ENCODE measurements around a stretch of chr2.

- PRO-cap: no peak
These were observed 64.9 kb downstream of the SPRED2 start for GRCh38 chr2:65367425-65367901.

DNA sequence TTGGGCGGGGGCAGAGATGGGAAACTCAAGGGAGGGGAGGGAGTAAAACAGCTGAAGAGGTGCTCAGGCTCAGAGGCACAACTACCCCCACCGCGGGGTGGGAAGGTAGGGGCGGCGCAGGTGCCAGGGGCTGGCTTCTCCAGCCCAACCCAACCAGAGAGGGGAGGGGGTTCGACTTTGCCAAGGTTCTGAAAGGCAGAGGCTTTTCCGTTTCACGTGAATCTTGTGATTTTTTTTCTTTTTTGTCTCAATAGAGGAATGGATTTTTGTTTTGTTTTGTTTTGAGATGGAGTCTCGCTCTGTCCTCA, 456 bp upstream of the SPRED2 start:
- PRO-cap: no peak

GRCh38 chr2:66433782-66434734, 867 bp upstream of the MEIS1 start:
- PRO-cap: bidirectional peak, plus-strand start at chr2:66434416, minus-strand start at chr2:66434294

DNA sequence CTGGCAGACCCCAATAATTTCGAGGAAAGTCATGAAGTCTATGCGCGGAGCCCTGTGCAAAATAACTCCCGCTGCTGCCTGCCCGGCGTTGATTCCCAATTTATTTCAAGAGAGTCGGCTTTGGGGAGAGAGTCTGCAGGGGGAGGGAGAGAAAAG, 312 bp upstream of the MEIS1 start:
- PRO-cap: bidirectional peak, plus-strand start outside the sequence, minus-strand start at position 76 of the sequence

GRCh38 chr2:66529749-66530305, 94.9 kb downstream of the MEIS1 start:
- PRO-cap: no peak

DNA sequence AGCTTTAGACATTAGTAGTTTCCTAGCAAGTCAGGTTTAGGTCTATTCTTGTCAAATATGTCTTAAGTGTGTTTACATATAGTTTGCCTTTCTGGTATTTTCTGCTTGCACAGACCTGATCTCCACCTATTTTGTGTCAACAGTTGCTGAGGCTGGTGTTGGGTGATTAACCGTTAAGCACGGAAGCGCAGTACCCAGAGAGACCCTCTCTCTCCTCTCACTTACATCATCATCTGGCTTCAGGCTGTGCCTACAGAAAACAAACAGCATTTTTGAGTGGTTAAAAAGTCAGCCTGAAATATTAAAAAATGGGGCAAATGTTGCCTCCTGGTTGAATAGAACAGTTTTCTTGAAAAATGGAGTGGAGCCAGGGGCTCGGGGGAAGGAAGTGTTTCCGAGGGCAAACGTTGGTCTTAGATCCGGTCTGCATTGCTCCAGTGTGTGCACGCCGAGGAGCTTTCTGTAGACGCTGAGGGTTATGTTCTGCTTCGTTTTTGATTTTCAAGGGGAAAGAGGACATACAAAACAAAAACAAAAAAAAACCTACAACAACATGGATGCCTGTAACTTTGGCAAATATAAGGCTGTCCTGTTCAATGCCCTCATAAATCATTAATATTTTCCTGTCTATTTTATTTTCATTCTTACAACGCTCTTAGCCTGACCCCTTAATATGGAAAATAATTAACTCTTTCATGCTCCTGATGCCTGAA, 120.8 kb downstream of the MEIS1 start:
- PRO-cap: no peak

GRCh38 chr2:66576803-66577484, 142.0 kb downstream of the MEIS1 start:
- PRO-cap: no peak

- PRO-cap: no peak
These were observed 190.6 kb downstream of the MEIS1 start for GRCh38 chr2:66625576-66625963.

DNA sequence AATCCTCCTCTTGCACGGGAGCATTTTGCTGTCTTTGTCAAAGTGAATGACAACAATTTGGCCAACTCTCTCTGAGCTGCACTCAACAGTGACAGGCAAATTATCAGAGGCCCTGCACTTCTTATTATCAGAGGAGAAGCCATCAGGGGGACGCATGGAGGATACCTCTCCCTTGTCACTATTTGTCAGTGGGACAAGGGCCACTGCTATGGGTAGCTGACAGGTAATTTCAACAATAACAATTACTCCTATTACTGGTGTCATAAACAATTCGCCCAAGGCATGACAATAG, 260.4 kb downstream of the MEIS1 start:
- PRO-cap: no peak

- PRO-cap: no peak
These were observed 263.6 kb downstream of the MEIS1 start for GRCh38 chr2:66698239-66699190.

DNA sequence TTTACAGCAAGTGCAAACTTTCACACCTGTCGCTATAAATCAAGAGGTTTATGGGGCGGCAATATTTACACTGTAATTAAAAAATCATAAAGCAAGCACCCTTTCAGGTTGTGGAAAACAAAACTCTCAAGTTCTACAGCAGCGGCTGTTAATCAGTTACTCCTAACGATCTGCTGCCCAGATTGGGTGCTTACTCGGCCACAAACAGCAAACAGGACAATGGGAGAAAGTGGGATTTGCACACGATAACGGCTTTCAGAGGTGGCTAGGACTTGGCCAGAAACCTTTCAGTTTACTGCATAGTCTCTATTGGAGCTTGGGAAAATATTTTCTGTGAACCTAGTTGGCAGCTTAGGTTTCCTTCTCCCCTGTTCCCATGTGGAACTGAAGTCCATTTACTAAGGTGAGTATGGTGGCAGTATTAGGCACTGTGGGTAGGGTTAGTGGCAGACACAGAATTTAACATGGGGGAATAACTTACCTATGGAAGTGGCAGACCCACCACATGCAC, 359.3 kb upstream of the ETAA1 start:
- PRO-cap: no peak

GRCh38 chr2:67065260-67065501, 332.0 kb upstream of the ETAA1 start:
- PRO-cap: no peak

DNA sequence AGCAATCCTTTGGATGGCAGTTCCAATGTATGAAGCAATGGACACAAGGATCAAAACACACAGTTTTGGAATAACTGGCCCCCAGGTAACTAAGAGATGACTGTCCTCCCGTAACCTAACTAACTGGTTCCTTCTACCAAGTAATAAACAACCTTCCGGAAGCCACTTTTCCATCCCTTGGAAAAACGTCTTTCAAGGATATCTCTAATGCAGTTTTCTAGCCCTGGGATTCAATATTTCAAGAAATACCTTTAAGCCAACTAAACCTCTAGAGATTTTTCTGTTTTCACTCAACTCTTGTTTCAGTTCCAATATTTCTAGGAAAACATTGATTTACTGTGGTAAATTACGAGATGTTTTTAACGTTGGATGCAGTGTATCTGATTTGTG, 153.9 kb upstream of the ETAA1 start:
- PRO-cap: no peak

DNA sequence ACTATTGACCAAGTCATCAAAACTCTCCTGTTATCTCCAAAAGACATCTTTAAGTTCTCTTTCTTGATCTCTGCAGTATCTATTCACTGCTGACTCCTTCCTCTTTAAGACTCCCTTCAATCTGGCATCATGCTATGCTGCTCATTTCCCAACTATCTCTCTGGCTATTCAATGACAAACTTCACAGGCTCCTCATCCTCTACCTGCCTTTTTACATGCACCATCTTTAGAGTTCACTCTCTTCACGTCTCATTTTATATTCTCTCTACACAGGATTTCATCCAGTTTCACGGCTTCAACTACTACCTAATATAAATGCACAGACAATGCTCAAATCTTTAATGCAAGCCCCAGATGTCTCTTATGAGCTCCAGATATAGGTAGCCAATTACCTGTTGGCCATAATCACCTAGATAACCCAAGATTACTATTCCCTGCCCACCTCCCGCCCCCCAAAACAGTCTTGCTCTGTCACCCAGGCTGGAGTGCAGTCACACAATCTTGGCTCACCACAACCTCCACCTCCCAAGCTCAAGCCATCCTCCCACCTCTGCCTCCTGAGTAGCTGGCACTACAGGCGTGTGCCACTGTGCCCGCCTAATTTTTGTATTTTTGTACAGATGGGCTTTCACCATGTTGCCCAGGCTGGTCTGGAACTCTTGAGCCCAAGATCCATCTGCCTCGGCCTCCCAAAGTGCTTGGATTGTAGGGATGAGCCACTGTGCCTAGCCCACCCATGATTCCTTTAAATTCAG, 5.6 kb downstream of the PPP3R1 start:
- PRO-cap: no peak

- PRO-cap: bidirectional peak, plus-strand start at chr2:68251903, minus-strand start at chr2:68251830
These were observed 537 bp downstream of the PPP3R1 start for GRCh38 chr2:68251685-68252304.

- PRO-cap: no peak
These were observed 28.9 kb downstream of the CNRIP1 start for GRCh38 chr2:68290777-68291244.

DNA sequence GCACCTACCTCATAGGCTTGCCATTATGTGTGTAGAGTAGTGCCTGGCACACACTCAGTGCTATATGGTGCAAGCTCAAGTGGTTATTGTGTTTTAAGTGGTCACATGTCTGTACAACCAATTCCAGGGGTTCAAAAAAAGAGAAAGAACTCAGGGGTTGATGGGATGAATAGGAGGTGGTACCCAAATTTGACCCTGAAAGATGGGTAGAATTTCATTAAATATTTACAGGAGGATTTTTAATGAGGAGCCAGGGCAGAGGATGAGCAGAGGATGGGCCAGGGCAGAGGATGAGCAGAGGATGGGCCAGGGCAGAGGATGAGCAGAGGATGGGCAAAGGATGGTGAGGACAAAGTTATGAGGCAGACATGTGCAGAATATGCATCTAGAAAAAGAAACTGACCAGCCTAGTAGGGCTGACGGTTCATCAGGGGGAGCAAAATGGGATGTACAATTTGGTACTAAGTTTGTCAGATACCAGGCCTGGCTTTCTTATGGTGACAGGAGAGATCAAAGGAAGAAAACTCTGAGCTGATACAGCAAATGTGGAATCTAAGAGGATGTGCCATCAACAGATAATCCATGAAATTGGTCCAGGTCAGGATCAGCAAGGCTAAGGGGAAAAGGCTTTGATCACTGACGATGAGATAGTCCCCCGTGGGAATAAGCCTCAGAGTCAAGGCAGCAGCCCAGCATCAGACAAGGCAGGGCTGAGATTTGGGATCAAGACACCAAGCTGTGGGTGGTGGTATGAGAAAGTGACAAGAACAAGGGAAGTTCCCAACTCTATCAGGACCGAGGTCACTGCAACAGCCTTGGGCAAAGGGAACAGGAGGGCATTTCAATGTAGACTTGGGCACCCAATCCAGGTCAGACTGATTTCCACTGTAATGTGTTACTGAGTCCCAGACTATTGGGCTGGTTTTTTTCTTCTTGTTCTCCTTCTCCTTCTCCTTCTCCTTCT, 18.4 kb downstream of the PLEK start:
- PRO-cap: no peak

GRCh38 chr2:68491562-68492030, 24.2 kb downstream of the APLF start:
- PRO-cap: no peak

GRCh38 chr2:68689839-68690561, 44.6 kb upstream of the ARHGAP25 start:
- PRO-cap: no peak

- PRO-cap: no peak
These were observed 19.6 kb upstream of the ARHGAP25 start for GRCh38 chr2:68714730-68715769.

Data from left ventricle myocardium (tissue), 1 donor.